Mesenteric fat pad (tissue), 1 donor: ENCODE measurements around a stretch of chr10.

DNA sequence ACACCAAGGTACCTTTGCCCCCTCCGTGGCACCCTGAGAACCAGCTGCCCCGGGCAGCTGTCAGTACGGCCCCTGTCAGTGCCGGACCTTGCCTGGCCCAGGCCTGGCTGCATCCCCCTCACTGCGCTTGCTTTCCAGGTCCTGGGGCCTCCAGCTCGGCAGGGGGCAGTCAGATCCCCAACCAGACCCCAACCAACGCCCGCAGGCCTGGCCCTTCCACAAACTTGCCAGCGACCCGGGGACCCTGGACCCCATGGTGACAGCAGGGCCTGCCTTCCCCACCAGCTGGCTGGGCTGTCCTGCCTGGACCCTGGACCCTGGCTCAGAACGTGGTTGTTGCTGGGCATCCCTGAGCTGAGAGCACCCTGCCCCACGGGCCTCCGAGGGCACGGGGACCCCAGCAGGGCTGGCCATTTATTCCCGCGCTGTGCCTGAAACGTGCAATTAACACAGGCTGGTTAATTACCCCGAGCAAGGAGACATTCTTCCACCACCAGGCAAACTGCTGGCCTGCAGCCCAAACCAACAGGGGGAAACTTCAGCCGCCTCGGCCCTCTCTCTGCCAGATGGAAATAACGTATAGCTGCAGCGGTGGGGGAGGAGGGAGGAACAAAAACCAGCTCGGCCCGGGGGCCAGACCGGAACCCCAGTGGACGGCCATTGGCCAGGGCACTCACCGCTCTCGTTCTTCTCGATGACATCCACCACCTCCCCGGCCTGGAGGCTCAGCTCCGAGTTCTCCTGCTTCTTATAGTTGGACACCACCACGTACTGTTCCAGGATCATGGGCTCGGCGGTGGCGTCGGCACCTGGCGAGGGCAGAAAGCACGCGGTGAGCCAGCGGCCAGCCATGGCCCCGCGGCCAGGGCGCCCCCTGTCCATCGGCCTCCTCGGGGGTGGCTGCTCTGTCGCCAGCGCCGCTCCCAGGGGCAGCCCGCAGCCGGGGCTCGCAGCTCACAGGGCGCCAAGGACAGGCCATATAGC lies 167.1 kb downstream of the NEURL1 start:
- PRO-cap, result no peak

- PRO-cap, result no peak
Observed at GRCh38 chr10:103811892-103812315, 43.5 kb downstream of the SH3PXD2A start.

- PRO-cap, result no peak
Observed at GRCh38 chr10:103892211-103892553, 25.8 kb downstream of the STN1 start.

GRCh38 chr10:104067269-104067938 lies 18.3 kb downstream of the COL17A1 start:
- PRO-cap, result no peak

- PRO-cap, result no peak
Observed at GRCh38 chr10:104317124-104318109, 20.8 kb downstream of the ITPRIP start.

DNA sequence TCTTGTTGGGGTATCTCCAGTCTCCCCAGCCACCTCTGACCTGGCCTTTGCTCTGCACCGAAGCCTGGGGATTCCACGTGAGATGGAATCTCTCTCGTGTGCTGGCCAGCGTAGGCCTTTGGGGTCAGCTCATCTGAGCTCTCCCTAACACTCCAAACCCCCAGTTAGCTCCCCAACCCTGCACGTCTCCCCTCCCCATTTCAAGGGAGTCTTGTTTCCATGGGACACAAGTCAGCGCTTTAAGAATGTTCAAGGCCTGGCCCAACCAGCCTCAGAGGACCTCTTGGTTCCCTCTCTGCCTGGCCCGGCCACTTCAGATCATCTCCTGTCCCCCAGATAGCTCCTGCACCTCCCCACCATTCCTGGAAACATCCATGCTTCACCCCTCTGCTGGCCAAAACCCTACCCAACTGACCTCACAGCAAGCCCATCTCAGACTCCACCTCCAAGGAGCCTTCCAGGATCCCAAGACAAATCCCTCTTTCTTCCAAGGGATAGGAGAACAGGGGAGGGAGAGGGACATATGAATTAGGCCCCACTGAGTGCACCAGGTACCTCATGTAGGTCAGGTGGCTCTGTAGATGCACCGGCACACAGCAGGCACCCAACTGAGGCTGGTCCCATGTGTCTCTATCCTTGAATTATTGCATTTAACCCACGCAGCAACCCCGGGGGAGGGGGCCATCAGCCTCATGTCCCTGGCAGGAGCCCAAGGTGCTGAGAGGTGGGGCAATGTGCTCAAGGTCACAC lies 11.0 kb downstream of the ITPRIP start:
- PRO-cap, result no peak

DNA sequence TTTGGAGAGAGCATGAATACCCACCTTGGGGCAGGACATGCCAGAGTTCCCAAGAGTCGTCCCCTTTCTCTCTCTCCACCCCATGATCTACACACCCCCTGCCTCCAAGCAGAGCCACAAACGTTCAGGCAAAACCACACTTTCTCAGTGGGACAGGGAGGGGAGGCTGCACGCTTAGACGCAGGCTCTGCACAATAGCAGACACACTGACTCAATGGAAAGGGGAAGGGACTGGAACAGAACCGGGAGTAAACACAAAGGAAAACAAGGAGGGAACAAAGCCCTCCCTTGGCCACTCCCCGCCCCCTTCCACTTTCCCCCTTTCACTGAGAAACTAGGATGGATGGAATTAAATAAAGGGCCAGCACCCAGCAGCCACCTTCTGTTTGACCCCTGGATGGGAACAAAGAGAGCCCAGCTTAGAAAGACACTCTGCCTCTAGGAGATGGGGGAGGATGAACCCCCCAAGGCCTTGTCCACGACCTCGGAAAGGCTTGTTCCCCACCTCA lies 9.9 kb downstream of the ITPRIP start:
- PRO-cap, result no peak

GRCh38 chr10:104378478-104378973 lies 24.9 kb downstream of the CFAP58 start:
- PRO-cap, result no peak

DNA sequence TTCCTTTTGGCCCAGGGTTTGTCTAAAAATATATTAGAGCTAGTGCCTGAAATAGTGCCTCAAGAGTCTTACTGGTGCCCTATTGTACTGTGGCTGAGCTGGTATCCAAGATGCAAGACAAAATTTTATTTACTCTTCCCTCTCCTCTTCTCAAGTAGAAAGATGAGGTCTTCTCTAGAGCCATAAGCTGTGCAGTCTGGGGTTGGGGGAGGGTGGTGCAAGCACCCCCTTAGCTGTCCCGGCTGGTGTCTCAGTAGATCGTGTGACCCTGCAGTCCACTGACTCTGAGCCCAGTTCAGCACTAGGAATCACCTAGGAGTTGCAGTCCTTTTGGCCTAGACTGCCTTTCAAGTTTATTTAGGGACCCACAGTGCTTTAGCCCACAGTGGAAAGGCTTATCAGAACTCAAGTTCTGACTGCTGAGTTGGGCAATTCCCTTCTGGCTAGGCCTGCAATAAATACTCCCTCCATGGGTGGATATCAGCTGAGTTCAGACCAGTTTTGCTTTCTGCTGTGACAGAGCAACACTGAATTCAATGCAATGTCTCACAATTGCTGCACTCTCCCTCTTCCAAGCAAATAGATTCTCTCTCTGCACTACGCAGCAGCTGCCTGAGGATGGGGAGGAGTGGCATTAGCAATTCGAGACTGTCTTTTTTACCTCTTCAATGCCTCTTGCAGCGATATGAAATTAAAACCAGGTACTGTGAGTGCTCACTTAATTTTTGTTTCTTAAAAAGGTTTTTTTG lies 1153.4 kb downstream of the SORCS1 start:
- PRO-cap, result no peak

- PRO-cap, result no peak
Observed at GRCh38 chr10:107913564-107914311, 749.2 kb upstream of the SORCS1 start.

DNA sequence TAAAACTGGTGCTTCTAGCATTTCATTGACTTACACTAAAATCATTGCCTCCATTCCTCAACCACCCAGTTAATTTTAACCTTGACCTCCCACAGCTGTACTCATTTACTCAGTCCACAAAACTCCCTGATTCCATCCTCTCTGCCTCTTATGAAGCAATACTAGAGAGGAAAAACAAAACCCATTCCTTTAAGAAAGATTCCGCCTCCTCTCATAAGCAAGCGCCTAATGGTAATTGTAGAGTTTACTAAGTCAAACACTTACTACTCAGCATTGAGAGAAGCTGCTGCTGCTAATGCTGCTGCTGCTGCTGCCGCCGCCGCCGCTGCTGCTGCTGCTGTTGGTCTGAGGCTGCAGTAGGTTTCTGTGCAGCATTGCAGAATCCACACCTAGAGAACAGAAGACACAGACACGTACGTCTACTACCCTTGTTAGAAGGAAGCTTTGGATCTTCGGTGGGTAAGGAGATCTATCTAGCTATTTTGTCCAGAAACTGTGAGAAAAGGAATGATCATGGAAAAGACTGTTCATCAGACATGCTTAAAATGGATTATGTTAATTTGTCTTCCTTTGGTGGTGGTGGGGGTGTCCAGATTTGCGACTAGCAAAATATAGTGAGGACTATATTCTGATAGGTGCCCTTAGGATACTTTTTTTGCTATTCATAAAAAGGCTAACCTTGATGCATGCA lies 1.9 kb upstream of the ADD3 start:
- PRO-cap, result no peak

- PRO-cap, result no peak
Observed at GRCh38 chr10:110081759-110082455, 74.1 kb downstream of the ADD3 start.

DNA sequence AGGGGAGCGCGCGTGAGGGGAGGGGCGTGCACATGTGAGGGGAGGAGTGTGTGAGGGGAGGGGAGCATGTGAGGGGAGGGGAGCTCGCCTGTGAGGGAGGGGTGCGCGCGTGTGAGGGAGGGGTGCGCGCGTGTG lies 19.2 kb downstream of the MXI1 start:
- PRO-cap, result no peak

- PRO-cap, result no peak
Observed at GRCh38 chr10:110297388-110298020, 7.2 kb downstream of the SMNDC1 start.

- PRO-cap, result no peak
Observed at GRCh38 chr10:110399255-110400004, 94.7 kb upstream of the SMNDC1 start.

- PRO-cap, result no peak
Observed at GRCh38 chr10:110407793-110408704, 89.7 kb upstream of the DUSP5 start.

DNA sequence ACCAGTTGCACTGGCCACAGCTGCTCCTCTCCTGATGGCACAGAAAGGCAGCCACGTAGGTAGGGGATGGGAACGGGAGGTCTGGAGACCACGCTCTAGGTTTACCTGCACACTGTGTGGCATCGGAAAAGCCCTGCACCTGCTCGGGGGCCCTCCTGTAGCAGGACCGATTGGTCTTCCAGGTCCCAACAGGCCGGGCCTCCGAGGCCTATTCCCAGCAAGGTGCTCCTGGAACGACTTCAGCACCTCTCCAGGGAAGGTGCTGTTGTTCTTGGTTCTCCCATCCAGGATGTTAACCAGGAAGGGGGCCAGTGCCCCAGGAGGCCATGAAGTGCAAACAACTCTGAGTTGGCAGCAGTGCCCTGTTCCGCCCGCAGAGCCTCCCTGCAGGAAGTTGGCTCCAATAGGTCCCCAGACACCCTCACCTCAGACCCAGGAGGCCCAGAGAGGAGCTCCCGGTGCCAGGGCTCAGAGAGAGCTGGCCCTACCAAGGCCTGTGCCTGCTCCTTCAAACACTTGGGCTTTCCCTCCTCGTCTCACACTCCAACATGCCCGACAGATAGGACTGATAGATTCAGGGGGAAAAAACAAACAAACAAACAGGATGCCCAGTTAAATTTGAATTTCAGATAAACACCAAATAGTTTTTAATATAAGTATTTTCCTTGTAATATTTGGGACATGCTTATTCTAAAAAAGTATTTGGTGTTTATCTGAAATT lies 63.9 kb upstream of the DUSP5 start:
- PRO-cap, result no peak

- PRO-cap, result no peak
Observed at GRCh38 chr10:110461915-110462630, 35.6 kb upstream of the DUSP5 start.

DNA sequence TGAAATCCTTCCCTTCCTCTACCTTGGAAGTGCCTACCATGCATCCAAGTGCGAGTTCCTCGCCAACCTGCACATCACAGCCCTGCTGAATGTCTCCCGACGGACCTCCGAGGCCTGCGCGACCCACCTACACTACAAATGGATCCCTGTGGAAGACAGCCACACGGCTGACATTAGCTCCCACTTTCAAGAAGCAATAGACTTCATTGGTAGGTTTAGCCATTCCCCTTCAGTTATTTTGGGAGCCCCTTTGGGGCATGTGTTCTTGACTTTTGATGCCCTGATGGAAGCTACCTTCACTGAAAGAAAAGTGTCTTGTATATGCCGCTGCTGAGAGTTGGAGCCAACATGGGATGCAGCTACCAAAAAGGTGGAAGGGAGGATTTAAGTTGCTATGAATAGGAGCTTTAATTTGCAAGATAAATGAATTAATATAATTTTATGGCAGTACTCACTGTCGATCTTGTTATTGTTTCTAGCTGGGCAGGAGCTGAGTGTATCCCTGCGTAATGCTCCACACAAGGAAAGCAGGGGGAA lies 9.3 kb downstream of the DUSP5 start:
- PRO-cap, result no peak

DNA sequence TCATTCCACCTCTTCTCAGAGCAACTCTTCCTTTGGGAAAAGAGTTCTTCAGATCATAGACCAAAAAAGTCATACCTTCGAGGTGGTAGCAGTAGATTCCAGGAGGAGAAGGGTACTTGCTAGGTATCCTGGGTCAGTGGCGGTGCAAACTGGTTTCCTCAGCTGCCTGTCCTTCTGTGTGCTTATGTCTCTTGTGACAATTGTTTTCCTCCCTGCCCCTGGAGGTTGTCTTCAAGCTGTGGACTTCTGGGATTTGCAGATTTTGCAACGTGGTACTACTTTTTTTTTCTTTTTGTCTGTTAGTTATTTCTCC lies 13.4 kb downstream of the DUSP5 start:
- PRO-cap, result no peak